Stomach (tissue), 7 donors: ENCODE measurements around a stretch of chr2.

DNA sequence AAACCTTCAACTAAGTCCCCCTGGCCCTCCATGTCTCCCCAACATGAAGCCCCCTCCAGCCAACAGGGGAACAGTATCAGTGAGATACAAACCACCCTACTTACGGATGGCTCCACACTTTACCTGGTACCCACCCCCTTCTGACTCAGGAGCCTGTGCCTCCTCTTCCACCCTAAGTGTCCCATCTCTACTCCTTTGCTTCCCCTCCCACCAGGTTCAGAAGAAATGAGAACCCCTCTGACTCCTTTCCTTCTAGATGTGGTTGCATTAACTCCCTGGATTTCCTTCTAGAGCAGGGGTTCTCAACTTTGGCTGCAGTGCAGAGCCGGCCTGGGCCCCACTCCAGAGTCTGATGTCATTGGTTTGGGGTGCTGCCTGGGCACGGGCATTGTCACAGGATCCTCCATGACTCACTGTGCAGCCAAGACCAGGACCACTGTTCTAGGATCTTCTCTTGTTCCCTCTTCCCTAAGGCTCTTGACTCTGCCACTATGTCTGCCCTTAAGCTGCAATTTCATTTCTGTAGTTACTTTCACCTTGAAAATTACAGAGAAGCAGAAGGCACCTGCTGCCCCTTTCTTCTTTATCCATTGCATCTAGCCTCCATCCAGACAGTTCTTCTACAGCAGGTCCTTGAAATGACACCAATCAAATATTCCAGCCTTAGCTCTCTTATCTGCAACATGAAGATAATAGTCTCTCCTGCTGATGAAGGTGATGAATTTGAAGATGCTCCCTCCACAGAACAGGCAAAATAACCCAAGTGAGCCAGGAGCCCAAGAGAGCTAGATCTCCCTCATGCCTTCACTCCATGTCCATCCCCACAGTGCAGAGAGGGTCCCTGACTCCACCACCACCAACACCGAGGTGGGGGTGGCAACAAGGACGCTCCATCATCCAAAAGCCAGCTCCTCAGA lies 31.7 kb downstream of the TBC1D8 start:
- PRO-cap = no peak
- RAMPAGE, long total RNA, 5 experiments = start-site peak on the minus strand in 1 of 5 experiments, centred at position 574 of the sequence, 15 reads per replicate
- RRBS = no CpG with 5 or more reads among the region's 5 CpGs

- PRO-cap = no peak
- RAMPAGE, long total RNA, 5 experiments = no peak in any of the 5 experiments
- RRBS = no CpG with 5 or more reads among the region's 14 CpGs
These were observed 13.2 kb downstream of the CNOT11 start for GRCh38 chr2:101265750-101266464.

DNA sequence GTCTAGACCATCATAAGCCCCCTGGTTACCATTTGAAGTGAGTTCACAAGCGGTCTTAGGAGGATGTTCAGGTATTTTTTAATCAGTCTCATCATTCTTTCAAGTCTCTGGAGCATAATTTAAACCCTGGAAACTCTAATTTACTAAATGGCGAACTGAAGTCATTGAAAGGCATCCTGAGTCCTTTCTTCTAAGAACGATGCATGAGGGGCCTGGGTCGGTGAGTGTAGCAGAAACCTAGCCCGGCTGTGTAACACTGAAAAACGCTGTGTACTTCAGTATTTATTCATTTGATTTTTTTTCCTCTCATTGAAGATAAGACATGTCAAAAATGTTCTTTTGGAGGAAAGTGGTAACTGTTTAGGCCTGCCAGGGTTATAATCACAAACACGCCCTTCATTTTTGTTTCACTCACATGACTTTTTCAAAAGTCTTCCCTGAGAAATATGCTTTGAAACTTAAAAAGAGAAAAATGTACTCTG lies 1.8 kb downstream of the RFX8 start:
- PRO-cap = no peak
- RAMPAGE, long total RNA, 5 experiments = no peak in any of the 5 experiments
- RRBS = no CpG with 5 or more reads among the region's 7 CpGs

DNA sequence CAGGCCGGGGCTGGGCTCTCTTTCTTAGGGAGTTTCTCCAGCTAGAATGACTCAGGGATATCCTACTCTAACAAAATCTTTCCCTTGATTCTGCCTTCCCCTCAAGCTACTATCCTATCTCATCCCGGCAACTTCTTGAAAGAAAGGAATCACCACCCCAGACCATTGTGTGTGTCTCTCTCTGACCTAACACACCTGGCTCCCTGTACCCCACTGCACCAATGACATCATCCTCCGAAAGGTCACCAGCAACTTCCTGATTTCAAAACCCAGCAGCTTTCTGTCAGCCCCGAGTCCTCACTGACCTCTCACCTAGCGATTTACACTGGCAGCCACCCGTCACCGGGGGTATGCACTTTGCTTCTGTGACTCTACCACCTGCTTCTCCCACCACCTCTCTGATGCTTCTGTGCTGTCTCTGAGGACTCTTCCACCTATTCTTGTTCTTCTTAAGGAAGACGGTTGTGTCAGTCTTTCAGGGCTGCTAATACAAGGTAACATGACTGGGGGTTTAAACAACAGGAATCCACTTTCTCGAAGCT lies 72.0 kb upstream of the MAP4K4 start:
- PRO-cap = no peak
- RAMPAGE, long total RNA, 5 experiments = no peak in any of the 5 experiments
- RRBS = 38% methylated on average over 2 of the region's 9 CpGs

- PRO-cap = no peak
- RAMPAGE, long total RNA, 5 experiments = start-site peak on the plus strand in 1 of 5 experiments, at chr2:101718742-101719095 at its widest, 9 reads per replicate
These were observed 21.4 kb downstream of the MAP4K4 start for GRCh38 chr2:101718856-101719297.

DNA sequence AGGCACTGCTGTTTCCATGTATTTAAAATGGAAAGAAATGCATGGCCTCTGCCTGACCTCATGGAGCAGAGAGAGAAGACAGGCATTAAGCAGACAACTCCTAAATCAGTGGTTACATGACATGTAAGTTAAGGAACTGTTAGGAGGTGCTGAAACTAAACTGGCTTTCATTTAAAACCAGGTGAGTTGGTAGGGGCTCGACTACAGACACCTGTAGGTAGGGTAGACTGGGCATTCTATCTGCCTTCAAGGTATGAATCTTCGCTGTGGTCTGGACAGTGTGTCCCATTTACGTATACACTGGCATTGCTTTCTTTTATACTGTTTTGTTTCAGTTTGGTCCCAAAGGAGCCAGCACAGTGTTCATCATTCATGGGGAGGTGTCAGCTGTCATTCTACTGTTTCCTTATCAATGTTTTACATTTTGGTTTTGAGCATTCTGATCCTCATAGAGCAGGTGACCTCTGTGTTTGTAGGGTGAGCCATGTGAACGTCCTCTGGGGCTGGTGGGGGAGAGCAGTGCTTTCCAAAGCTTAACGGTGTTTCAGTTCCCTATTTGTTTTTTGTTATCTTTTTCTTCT lies 54.1 kb downstream of the MAP4K4 start:
- PRO-cap = no peak
- RAMPAGE, long total RNA, 5 experiments = start-site peak on the plus strand in 1 of 5 experiments, centred at position 408 of the sequence, 7 reads per replicate
- RRBS = no CpG with 5 or more reads among the region's 5 CpGs

DNA sequence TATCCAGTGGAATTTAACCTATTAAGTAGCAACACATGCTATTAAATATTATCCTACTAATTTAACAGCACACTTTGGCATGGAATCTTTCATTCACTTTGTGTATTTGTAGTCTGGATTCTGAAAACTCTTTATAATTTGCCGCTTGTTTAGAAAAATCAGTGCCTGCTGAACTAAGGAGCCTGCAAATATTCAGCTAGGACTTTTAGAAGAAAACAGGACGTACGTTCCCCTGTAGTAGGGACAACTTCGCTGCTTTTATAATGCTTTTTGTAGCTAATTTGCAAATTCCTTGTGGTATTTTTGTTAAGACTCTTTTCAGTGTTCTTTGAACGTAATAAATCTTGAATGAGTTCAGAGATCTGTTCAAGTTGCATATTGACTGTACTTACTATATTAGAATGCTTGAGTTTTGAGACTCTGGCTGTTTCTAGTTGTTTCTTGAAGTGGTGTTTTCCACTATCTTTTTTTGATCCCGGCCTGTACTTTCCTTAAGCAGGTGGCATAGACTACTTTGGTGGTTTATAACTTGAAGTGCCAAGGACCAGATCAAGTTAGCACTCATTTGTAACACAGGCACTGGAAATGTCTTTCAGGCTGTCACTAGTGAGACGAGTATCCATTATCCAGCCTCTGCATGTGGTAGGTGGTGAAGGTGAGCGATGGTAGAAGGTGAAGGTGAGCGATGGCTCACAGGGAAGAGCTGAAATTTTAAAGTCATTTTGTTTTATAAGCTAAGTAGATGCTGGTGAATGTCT lies 145.7 kb upstream of the IL1R2 start:
- PRO-cap = no peak
- RAMPAGE, long total RNA, 5 experiments = start-site peak on the plus strand in 1 of 5 experiments, centred at position 428 of the sequence, 27 reads per replicate
- RRBS = no CpG with 5 or more reads among the region's 9 CpGs

- PRO-cap = no peak
- RAMPAGE, long total RNA, 5 experiments = no peak in any of the 5 experiments
- RRBS = no CpG with 5 or more reads among the region's 2 CpGs
These were observed 340 bp upstream of the IL1R2 start for GRCh38 chr2:101991531-101991709.

DNA sequence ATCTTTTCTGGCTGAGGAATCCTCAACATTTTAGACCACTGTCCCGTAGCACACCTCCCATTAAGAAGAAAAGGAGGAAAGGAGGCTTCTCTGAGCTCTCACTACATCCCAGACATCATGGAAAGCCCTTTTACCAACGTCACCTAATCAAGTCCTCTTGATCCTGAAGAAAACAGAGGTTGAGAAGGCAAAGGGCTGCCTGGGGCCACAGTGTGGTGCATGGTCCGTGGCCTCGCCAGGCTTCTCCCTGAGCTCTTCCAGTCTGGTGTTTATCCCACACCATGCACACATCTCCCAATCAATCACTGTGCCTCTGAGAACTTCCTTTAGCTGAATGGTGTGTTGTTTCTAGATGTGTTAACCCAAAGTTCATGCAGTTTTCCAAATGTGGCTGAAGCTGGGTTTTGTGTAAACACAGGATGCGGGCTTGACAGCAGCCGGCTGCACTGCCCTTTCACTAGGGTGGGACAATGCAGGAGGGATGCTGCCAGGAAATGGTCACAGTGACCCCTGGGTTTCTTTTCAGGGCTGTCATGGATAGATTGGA lies 54.4 kb downstream of the IL1R2 start:
- PRO-cap = bidirectional peak, plus-strand start at position 417 of the sequence, minus-strand start at position 264 of the sequence
- RAMPAGE, long total RNA, 5 experiments = no peak in any of the 5 experiments
- RRBS = no CpG with 5 or more reads among the region's 6 CpGs

- PRO-cap = no peak
- RAMPAGE, long total RNA, 5 experiments = no peak in any of the 5 experiments
- RRBS = no CpG with 5 or more reads among the region's 8 CpGs
These were observed 70.4 kb downstream of the IL1R2 start for GRCh38 chr2:102061903-102062760.

- PRO-cap = bidirectional peak, plus-strand start at chr2:102070591, minus-strand start at chr2:102070283
- RAMPAGE, long total RNA, 5 experiments = no peak in any of the 5 experiments
- RRBS = no CpG with 5 or more reads among the region's 9 CpGs
These were observed 72.3 kb upstream of the IL1R1 start for GRCh38 chr2:102069947-102070865.

- PRO-cap = no peak
- RAMPAGE, long total RNA, 5 experiments = no peak in any of the 5 experiments
- RRBS = no CpG with 5 or more reads among the region's 5 CpGs
These were observed 24.9 kb upstream of the IL1R1 start for GRCh38 chr2:102117599-102118093.

DNA sequence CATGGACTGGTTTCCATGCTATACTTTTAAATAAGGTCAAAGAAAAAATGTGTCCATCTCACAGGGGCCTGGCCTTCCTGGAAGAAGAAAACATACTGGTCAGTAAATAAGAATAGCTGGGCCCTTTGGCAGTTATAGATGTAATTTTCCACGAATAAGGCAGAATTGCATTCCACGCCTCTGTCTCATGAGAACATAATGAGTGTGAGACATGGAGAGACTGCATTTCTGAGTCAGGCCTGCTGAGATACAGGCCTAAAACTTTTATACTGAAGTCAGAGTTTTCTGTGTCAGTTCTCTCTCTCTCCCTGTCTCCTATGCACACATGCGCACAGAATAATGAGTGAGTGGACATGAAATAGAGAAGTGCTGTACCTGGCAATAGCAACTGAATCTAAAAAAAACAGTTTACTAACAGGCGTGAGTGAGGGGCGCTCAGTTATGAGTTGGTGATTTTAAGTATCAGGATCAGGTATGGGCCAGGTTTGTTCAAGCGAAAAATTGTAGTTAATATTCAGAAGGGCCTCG lies 20.4 kb upstream of the IL1R1 start:
- PRO-cap = unidirectional peak, plus-strand start at position 198 of the sequence; unidirectional peak, plus-strand start at position 223 of the sequence
- RAMPAGE, long total RNA, 5 experiments = no peak in any of the 5 experiments
- RRBS = no CpG with 5 or more reads among the region's 7 CpGs

- PRO-cap = no peak
- RAMPAGE, long total RNA, 5 experiments = no peak in any of the 5 experiments
- RRBS = no CpG with 5 or more reads among the region's 20 CpGs
These were observed 58.9 kb downstream of the IL1RL2 start for GRCh38 chr2:102245600-102246191.

GRCh38 chr2:102251485-102252081 lies 59.8 kb upstream of the IL1RL1 start:
- PRO-cap = no peak
- RAMPAGE, long total RNA, 5 experiments = no peak in any of the 5 experiments
- RRBS = no CpG with 5 or more reads among the region's 15 CpGs

GRCh38 chr2:102387413-102388124 lies 32.0 kb downstream of the IL18R1 start:
- PRO-cap = no peak
- RAMPAGE, long total RNA, 5 experiments = no peak in any of the 5 experiments
- RRBS = no CpG with 5 or more reads among the region's 3 CpGs

DNA sequence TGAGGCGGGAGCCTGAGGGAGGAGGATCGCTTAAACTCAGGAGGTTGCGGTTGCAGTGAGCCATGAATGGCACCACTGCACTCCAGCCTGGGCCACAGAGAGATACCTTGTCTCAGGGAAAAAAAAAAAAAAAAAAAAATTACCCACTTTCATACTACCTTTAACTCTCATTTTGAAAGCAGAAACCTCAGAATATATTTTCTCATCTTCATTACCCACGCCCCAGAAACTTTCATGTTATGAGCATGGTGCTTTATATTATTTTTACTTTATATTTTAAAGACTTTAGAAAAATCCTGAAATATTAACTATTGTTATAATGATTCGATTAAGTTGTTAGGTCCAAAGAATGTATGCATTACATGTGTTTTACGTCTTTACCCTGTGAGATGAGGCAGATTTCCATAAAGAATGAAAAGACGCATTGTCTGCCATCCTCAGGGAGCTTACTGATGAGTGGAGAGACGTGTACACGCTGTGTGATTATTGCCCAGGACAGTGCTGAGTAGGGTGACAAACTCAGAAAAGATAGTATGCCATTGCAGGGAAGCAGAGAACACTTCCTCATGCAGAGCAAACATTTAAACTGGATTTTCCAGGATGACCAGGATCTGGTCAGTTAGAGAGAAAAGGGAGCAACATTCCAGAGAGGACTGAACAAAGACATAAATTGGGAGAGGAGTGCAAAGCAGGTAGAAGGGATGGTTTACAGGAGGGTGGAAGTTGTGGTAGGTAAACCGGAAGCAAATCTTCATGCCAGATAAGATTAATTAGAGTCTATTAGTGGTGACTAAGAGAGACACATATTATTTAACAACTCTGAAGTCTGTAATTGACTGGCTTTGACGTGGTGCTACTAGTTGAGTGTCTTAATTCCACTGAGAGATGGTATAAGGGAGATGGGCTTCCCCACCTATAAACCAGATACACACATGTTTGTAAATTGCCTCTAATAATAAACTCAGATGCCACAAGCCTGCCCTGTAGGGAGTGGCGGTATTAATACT lies 2.2 kb downstream of the SLC9A2 start:
- PRO-cap = unidirectional peak, plus-strand start at position 835 of the sequence
- RAMPAGE, long total RNA, 5 experiments = start-site peak on the plus strand in 1 of 5 experiments, centred at position 278 of the sequence, 19 reads per replicate
- RRBS = no CpG with 5 or more reads among the region's 12 CpGs

DNA sequence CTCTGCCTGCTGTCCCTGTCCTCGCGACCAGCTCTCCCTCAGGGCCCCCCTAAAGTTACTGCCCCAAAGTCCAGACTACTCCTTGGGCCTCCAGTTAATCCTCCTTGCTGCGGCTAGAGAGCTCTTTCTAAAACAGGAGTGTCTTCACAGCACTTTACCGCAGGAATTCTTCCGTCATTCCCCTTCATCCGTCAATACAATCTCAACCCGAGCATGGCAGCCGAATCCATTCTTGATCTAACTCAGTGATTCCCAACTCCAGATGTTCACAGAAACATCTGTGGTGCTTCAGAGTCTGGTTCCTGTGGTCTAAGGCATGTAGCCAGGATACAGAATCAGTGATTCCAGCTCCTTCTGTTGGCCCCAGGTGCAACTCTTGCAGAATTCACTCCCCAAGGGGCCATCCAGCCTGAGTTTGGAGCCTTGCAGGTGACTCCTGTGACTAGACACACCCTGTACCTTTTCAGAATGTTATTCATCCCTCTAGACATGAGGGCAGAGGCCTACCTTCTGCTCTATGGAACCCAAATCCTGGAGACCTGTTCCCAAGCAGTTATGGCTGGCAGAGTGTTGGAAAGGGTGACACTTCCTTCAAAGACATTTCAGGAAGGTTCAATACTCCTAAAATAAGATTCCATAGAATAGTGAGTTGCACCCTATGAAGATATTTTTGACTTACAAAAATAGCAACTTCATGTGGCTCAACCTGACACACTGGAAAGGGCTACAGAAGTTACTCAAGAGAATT lies 21.4 kb downstream of the MFSD9 start:
- PRO-cap = no peak
- RAMPAGE, long total RNA, 5 experiments = no peak in any of the 5 experiments
- RRBS = no CpG with 5 or more reads among the region's 8 CpGs

- PRO-cap = no peak
- RAMPAGE, long total RNA, 5 experiments = no peak in any of the 5 experiments
- RRBS = no CpG with 5 or more reads among the region's 3 CpGs
These were observed 890.6 kb upstream of the POU3F3 start for GRCh38 chr2:103963371-103963585.

DNA sequence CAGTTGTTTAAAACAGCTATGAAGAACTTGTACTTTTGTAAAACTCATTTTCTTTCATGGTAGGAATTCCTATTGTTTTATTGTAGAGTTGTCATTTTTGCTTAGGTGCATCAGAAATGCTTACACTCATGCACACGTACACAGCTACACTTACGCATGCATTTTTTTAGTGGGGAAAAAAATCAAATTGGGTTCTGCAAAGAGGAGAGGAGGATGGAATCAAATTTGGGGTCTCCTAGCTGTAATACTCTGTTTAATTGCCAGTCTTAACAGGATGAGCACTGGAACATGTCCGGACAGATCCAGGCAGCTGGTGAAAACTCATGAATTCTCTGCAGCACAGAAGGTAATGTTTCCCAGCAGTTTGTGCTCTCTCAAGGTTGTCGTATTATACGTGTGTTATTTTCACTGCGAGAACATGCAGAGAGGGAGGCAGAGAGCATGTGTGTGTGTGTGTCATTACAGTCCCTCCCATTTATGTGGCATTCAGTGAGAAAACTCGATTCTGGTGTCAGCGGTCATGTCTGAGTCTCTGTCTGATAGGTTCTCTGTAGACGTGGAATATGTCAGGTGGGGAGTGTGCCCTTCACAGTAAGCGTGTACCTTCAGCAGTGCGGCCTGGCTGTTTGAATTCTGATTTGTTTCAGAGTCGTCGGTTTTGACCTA lies 150.3 kb upstream of the POU3F3 start:
- PRO-cap = no peak
- RAMPAGE, long total RNA, 5 experiments = no peak in any of the 5 experiments
- RRBS = no CpG with 5 or more reads among the region's 13 CpGs